ENCODE results near the genes MECP2, RPL10 and GAB3.

DNA sequence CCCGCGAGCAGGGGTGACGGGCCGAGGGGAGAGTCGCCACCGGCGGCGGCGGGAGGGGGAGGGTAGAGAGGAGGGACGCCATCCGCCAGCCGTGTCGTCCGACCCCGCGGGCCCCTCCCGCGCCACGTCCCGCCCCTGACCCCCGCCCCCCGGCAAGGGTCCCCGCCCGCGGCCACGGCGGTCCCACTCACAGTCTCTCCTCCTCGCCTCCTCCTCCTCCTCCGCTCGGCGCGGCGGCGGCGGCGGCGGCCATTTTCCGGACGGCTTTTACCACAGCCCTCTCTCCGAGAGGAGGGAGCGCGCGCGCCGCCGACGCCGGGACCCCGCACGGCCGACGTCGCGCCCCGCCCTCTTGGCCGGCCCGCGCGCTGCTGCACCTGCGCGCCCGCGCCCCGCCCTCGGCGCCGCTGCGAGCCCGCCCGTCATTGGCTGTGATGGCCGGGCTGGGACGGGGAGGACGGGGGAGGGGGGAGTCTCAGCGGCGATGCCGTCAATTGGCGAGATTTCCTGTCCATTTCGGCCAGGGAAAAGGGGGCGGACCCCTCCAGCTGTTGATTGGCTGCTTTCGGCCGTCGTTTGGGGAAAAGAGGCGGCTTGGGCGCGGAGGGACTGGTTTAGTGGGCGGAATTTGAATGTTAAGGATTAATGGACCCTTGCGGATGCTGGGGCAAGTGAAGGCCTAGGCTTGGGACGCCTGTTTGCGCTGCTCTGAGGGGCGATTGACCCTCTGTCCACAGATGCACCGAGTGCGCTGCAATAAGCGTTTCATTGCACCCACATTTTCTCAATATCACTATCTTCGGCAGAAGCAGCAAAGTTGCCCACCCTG lies at the start of gene MECP2:
Gene MECP2, minus strand, starts transcription at position 305 of the 829 bp plus-strand sequence.
- RRBS, result 11% methylated on average over 54 of the region's 94 CpGs

- RRBS, result no CpG with 5 or more reads among the region's 3 CpGs
Measured at GRCh38 chrX:154333703-154334093, 38.1 kb downstream of the TKTL1 start.

DNA sequence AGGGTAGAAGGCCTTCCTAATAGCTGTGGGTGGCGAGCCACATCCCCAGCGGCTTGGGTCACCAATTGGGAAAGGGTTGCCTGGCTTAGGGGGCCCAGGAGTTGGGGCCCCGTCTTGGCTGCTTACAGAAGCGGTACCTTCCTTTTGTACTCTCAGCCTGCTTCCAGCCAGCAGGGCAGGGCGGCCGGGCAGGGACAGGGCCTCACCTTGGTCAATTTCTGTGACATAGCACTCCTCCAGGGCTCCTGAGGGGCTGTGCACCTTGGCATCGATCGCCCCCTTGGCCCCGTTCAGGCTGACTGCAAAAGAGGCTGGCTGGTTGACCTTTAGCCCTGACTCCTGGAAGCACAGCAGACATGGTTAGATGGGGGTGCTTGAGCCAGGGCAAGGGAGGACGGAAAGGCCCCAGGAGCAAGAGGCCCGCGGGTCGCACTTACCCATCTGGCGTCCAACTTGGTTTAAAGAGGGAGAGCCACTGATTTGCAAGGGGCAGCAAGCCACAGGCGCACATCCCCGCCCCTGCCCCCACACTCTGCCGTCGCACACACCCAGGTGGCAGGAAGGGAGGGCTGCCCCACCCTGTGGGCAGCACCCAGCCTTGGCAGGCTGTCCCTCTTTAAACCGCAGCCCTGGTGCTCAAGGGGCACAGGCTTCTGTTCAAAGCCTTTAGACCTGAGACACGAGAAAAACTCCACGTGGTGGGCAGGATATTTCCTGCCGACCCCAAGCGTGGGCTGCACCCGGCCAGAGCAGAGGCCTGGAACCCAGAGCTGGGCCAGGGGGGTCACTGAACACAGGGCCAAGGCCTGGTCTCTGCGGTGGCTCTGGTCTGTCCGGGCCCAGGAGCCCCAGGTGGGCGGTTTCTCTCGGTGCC lies 23.5 kb downstream of the FLNA start:
- RRBS, result 42% methylated on average over 3 of the region's 28 CpGs

- RRBS, result no CpG with 5 or more reads among the region's 25 CpGs
Measured at GRCh38 chrX:154353712-154354768, 20.4 kb downstream of the FLNA start.

DNA sequence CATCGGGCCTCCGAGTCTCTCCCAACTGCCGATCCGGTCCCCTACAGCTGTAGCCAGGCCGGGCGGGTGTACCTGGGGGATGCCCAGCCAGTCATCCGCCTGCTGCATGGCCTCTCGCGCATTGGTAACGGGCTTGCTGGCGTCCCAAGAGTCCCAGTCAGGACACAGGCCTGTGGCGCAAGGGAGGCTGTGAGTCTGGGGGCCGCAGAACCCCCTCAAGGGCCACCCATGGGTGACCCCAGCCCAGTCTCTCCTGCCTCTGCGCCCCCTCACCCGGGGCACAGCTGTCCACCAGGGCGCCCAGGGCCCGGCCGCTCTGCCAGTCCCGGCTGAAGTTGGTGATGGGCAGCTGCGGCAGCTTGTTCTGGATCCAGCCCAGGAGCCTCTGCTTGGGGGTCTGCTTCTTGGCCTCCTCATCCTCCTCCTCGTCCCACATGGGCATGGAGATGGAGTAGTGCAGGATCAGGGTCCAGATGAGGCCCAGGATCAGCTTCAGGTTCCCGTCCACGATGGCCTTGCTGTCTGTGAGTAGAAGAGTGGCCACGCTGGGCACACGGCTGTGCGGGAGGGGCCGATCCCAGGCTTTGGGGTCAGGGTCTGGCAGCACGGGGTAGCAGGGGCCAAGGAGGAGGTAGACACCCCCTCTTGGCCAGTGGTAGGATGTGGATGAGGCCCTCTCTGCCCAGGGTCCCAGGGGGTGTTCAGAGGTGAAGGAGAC lies 6.7 kb downstream of the FLNA start:
- RRBS, result no CpG with 5 or more reads among the region's 28 CpGs

- RRBS, result no CpG with 5 or more reads among the region's 14 CpGs
Measured at GRCh38 chrX:154369303-154370247, 4.9 kb downstream of the FLNA start.

- RRBS, result 13% methylated on average over 17 of the region's 42 CpGs
Measured at GRCh38 chrX:154397985-154398443, at the start of gene RPL10. Gene RPL10 (plus strand): TSS chrX:154398377.

DNA sequence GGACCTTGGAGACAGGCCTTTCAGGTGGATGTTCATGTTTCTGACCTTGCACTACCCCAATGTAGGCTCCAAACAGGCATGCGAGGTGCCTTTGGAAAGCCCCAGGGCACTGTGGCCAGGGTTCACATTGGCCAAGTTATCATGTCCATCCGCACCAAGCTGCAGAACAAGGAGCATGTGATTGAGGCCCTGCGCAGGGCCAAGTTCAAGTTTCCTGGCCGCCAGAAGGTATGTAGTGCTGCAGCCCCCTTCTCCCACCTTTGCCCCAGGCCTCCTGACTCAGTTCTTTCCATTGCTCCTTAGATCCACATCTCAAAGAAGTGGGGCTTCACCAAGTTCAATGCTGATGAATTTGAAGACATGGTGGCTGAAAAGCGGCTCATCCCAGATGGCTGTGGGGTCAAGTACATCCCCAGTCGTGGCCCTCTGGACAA lies 2.2 kb downstream of the RPL10 start:
- RRBS, result no CpG with 5 or more reads among the region's 6 CpGs

DNA sequence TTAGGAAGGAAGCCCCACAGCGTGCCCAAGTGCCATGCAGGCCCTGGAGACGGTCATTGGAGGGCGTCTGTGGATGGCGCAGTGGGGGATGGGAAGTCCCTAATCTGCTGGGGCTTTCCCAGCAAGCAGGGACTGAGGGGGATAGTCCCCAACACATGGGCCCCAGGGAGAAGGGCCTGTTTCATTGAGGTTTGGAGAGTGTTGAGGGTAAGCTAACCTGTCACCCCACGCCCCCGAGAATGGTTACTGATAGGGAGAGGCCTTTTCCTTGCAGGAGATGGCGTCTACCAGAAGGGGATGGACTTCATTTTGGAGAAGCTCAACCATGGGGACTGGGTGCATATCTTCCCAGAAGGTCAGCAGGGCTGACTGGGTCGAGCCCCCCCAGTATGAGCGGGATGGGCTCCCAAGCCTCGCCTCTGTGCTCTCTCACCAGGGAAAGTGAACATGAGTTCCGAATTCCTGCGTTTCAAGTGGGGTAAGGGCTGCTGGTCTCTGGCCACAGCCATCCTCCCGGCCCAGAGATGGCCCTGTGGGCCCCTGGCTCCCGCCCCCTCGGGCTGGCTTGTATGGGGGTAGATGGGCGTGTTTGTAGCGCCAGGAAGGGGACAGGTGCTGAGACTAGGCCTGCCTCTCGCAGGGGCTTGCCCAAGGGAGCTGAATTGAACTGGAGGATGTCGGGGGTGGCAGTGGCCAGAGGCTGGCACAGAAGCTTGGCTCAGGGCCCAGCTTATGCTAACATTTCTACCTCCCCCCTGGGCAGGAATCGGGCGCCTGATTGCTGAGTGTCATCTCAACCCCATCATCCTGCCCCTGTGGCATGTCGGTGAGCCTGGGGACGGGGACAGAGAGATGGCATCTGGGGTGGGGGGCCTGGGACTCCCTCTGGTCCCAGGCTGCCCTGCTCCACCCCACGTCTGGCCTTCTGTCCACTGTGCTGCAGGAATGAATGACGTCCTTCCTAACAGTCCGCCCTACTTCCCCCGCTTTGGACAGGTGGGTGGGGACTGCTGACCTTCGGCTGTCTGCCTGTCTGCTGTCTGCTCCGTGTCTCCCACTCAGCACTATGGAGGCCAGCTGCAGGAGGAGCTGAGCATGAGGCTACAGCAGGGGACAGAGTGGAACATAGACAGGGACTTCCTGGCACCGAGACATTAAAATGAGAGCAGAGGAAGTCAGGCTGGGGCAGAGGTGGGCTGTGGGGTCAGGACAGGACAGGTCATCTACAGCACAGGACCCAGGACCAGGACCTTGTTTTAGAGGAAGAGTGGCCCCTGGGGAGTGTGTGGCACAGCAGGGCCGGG lies 8.4 kb downstream of the TAFAZZIN start:
- RRBS, result no CpG with 5 or more reads among the region's 31 CpGs

GRCh38 chrX:154446247-154446800 lies 2.4 kb downstream of the FAM50A start:
- RRBS, result no CpG with 5 or more reads among the region's 13 CpGs

DNA sequence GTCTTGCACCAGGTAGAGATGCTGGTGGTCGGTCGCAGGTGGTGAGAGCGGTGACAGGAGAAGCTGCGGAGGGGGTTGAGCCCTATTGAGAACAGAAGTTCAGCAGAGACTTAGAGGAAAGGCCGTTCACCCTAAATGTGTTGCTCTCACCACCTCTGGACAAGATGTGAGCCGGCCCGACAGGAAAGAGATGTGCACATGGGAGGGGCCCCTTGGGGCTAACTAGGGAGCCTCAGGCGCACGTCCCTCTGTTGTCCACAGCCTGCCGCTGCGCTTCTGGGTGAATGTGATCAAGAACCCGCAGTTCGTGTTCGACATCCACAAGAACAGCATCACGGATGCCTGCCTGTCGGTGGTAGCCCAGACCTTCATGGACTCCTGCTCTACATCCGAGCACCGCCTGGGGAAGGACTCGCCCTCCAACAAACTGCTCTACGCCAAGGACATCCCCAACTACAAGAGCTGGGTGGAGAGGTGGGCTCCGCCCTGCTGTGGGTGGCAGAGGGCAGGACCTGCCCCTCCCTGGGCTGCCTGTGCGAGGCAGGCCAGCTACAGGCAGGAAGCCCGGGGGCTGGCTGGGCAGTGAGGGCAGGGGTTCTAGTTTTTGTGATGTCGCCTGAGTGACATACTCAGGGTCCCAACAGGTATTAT lies 8.1 kb downstream of the LAGE3 start:
- RRBS, result no CpG with 5 or more reads among the region's 24 CpGs

DNA sequence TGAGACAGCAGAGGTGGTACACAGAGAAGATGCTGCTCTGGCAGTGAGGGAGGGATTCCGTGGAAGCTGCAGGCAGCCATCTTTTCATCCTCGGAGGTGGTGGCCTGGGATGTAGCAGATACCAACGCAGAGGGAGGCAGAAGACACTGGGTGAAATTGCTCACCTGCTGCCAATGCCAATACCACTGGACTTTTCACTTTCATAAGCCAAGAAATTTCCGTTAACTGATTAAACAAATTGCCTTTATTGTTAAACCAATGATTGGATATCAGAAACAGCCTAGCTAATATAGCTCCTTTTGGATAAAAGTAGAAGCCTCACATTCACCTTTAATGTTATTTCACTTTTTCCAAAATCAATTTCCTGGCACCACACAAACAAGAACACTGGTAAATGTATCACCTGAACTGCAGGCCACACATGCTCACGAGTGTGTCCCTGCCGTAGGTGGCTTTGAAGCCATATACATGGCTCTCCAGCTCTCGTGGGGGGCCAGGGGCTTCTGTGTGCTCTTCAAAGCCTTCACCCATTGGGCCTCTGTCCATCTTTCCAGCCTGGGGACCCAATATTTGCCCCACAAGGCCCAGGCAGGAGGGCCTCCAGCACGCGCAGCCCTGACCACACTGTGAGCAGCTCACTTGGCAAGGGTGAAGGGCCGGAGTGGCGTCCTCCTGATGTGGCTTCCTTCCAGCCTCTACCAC lies 2.5 kb downstream of the UBL4A start:
- RRBS, result 70% methylated on average over 2 of the region's 11 CpGs

DNA sequence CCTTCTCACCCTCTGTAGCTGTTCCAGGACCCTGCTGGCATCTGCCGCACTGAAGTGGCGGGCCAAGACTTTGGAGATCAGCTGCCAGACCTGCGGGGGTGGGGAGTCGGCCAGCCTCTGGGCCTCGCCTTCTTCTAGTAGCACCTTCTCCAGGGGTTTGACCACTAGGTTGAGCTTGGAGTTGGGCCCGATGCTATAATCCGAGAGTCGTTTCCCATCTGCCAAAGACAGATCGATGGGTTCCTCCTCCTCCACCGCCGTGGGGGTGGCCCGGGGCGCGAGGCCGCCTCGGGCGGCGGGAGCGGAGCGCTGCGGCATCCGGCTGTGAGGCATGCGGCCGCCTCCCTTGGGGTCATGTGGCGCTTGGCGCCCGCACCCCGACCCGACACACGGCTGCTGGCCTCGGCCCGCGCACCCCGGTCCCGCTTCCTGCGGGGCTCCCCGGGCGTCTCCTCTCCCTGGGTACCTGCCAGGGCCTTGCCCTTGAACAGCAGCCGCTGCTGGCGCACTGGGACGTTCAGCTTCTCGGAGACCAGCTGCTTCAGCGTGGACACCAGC lies 574 bp downstream of the UBL4A start:
- RRBS, result 22% methylated on average over 19 of the region's 43 CpGs

GRCh38 chrX:154517242-154517830 lies 1.3 kb upstream of the FAM3A start:
- RRBS, result 43% methylated on average over 7 of the region's 18 CpGs

GRCh38 chrX:154531252-154531875 lies 15.3 kb downstream of the G6PD start:
- RRBS, result no CpG with 5 or more reads among the region's 16 CpGs

GRCh38 chrX:154713055-154713293 lies 37.9 kb downstream of the GAB3 start:
- RRBS, result no CpG with 5 or more reads among the region's 2 CpGs

DNA sequence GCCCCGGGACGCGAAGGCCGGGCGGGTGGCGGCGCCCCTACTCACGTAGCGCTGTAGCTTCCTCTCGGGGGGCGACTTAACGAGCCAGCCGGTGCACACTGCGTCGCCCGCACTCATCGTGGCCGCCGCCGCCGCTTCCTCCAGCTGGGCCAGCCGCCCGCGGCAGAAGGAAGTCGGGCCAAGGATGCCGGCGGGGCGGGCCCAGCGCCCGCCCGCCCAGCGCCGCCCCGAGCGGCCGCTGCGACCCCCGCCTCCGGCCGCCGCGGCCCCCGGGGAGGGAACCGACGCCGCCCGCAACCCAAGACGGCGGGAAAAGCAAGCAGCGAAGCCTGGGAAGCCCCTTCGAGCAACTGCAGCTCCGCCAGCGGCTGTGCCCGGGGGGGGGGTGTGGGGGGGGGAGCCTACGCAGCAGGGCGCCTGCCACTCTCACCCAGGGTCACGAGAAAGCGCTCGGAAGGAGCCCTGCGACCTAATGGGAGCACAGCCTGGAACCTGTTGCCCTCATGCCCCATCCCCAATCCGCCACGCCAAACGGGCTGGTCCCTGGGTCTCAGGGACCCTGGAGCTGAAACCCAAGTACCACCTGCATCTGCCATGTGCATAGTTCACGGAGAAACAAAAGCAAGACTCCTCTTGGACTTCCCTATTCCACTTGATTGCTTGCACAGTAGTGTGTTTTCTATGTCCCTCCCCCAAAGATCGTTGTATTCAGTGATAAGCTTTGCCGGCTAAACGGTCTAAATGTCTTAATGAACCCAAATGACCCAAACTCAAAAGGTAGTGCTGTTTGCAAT lies at the start of gene GAB3:
Gene GAB3, minus strand, starts transcription at position 169 of the 794 bp plus-strand sequence.
- RRBS, result 15% methylated on average over 44 of the region's 67 CpGs

- RRBS, result no CpG with 5 or more reads among the region's 17 CpGs
Measured at GRCh38 chrX:154762395-154762685, 324 bp upstream of the DKC1 start.

- RRBS, result no CpG with 5 or more reads among the region's 3 CpGs
Measured at GRCh38 chrX:154987886-154988304, 34.6 kb downstream of the F8 start.

GRCh38 chrX:155027708-155028197 lies 1.1 kb downstream of the FUNDC2 start:
- RRBS, result no CpG with 5 or more reads among the region's 6 CpGs

Measured in zone of skin (tissue), 1 donor.